Osteoblast (primary cell): Measurements from ENCODE around the gene NBL1.

GRCh38 chr1:19385643-19386398 lies 73.7 kb downstream of the SLC66A1 start:
- CAGE, long polyA plus RNA: no peak
- RRBS: 27% methylated on average over 2 of the region's 14 CpGs

DNA sequence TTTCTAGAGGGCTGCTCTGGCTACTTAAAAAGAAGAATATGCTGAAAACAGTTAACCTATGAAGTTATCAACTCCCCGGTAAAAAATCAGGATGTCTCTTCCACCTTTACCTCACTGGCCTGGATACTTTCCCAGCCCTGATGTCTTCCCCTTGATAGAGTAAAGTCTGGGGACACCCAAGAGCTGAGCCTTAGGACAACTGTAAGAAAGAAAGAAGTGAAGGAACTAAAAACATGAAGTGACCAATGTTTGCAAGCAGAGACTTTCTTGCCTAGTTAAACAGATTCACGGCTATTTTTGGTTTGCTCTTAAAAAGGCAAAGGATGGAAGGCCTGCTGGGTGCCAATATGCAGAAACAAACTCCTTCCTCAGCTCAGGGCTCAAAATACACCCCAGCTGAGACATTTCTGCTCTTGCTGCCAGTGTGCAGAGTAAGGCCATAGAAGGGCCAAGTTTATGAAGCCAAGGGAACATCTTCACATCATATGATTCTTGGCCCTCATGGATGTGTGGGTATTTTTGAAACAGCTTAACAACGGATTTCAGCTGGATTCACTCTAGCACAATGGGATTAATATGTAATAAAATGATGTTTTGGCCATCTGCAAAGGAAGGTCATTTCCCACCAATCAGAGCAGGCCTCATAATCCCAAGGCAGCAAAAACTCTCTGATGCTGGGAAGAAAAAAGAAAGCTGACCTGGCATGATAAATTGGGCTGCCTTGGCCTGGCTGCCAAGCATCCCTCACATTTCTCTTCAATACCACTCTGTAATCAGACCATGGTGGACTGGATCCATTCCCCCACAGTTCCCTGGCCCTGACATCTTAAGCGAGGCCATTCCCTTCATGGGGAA lies 70.8 kb downstream of the CAPZB start:
- CAGE, long polyA plus RNA: no peak
- RRBS: no CpG with 5 or more reads among the region's 4 CpGs

GRCh38 chr1:19439384-19440073 lies 45.8 kb downstream of the CAPZB start:
- CAGE, long polyA plus RNA: no peak
- RRBS: no CpG with 5 or more reads among the region's 15 CpGs

GRCh38 chr1:19454288-19455200 lies 30.8 kb downstream of the CAPZB start:
- CAGE, long polyA plus RNA: no peak
- RRBS: 33% methylated on average over 6 of the region's 13 CpGs

- CAGE, long polyA plus RNA: no peak
- RRBS: 96% methylated on average over 2 of the region's 12 CpGs
These were observed 8.7 kb downstream of the CAPZB start for GRCh38 chr1:19476399-19477226.

GRCh38 chr1:19494823-19495656 lies 9.7 kb upstream of the CAPZB start:
- CAGE, long polyA plus RNA: no peak
- RRBS: 94% methylated on average over 2 of the region's 13 CpGs

- CAGE, long polyA plus RNA: no peak
- RRBS: no CpG with 5 or more reads among the region's 10 CpGs
These were observed 16.3 kb downstream of the MICOS10 start for GRCh38 chr1:19612857-19613667.

DNA sequence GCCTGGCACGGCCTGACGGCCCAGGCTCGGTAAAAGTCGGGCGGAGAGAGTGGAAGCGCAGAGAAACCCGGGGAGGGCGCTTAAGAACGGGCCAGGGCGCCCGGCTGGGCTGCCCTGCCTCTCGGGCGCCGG lies 319 bp upstream of the NBL1 start:
- CAGE, long polyA plus RNA: no peak
- RRBS: 17% methylated on average over 4 of the region's 14 CpGs

DNA sequence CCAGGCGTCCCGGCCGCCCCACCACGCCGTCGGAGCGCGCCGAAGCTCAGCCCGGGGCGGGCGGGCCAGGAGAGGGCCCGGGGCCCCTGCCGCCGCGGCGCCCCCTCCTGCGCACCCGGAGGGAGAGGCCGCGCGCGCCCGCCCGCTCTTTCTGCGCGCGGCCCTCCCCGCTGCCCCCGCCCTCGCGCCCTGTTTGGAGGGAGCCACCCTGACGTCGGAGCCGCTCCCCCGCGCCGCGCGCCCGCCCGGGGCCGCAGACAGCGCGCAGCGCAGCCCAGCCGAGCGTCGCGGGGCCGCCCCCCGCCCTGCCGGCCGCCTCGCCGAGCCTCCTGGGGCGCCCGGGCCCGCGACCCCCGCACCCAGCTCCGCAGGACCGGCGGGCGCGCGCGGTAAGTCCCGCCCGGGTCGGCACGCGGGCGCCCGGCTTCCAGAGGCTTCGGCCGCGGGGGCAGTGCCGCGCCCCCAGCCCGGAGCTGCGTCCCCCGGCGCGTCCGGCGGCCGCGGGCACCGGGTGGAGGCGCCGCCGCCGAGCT lies at the start of gene NBL1:
Gene NBL1 (plus strand): TSS at position 254 of the 533 bp plus-strand sequence.
- CAGE, long polyA plus RNA: no peak
- RRBS: 2% methylated on average over 46 of the region's 94 CpGs

GRCh38 chr1:19726802-19727127 lies 62.1 kb downstream of the HTR6 start:
- CAGE, long polyA plus RNA: no peak
- RRBS: no CpG with 5 or more reads among the region's 7 CpGs

- CAGE, long polyA plus RNA: no peak
- RRBS: 85% methylated on average over 3 of the region's 10 CpGs
These were observed 44.1 kb downstream of the TMCO4 start for GRCh38 chr1:19755595-19756041.

- CAGE, long polyA plus RNA: no peak
- RRBS: no CpG with 5 or more reads among the region's 8 CpGs
These were observed 40.1 kb downstream of the TMCO4 start for GRCh38 chr1:19759368-19760177.

- CAGE, long polyA plus RNA: no peak
- RRBS: no CpG with 5 or more reads among the region's 3 CpGs
These were observed 8.8 kb upstream of the PLA2G2A start for GRCh38 chr1:19988316-19988612.

GRCh38 chr1:20099306-20099519 lies 20.1 kb downstream of the PLA2G2D start:
- CAGE, long polyA plus RNA: no peak
- RRBS: no CpG with 5 or more reads among the region's 6 CpGs

DNA sequence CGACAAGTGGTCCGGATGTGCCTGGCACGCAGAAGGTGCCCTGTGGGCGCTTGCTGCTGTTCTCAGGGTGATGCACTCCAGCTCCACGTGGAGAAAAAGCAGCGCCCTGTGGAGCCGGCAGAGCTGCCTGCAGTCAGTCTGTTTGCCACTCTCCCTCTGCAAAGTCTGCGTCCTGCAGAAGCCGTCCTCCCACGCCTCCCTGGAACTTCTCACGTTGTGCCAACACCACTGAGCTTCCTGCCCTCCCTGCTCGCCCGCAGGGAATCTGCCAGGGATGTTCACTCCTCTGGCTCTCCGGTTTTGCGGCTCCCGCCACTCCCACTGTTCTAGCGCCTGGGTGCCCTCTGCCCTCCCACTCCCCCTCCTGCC lies 19.8 kb upstream of the UBXN10 start:
- CAGE, long polyA plus RNA: no peak
- RRBS: 48% methylated on average over 5 of the region's 17 CpGs

DNA sequence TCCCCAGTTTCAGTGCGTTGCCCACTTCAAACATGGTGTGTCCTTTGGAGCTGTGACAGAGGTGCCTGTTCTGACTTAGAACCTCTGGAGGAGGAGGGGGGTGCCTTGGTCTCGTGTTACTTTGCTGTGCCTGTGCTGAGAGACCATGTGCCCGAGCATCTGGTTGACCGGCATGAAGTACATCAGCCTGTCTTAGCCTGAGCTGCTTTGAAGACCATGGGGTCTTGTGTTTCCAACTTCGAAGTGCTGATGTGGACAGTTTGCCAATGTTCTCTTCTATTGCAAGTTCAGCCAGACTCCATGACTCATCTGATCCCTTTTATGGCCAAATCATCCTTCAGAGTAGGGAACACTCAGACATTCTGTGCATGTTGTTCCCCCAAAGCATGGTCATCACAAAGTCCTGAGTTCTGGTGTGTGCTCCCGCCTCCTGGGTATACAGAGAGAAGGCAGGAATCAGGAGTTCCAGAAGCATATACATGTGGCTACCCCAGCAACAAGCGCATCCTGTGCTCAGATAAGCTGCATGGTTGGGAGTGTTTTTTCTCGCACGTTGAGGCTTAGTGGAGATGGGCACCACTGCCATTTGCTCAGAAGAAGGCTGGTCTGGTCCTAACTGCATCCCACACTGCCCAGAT lies 6.1 kb upstream of the PLA2G2C start:
- CAGE, long polyA plus RNA: no peak
- RRBS: no CpG with 5 or more reads among the region's 9 CpGs

GRCh38 chr1:20660333-20661137 lies 634 bp downstream of the DDOST start:
- CAGE, long polyA plus RNA: no peak
- RRBS: 1% methylated on average over 8 of the region's 22 CpGs

DNA sequence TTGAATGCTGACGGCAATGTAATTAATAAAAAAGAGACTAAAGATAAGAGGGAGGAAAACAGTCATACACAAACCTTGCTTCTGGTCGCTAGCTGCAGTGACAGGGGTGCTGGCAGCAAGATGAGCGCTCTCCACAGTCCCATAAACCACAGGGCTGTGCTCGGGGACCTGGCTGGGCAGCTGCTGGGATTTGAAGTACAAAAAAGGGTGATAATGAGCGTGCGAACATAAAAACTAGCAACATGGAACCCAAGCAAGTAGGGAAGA lies 162.8 kb upstream of the HP1BP3 start:
- CAGE, long polyA plus RNA: no peak
- RRBS: no CpG with 5 or more reads among the region's 6 CpGs

DNA sequence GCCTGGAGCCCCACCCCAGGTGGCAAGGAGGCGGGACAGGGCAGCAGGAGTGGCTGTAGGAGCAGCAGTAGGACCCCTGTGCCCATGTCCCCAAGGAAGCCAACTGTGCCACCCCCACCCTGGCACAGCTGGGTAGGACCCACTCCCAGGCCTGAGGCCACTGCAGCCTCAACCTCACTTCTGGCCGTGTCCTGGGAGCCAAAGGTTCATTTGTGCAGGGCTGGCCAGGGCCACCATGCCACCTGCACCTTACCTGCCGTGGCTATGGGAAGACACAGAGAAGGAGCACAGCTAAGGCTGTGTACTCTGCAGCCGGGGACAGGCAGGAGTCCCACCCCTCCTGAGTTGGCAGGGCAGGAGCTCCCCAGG lies 141.7 kb downstream of the EIF4G3 start:
- CAGE, long polyA plus RNA: no peak
- RRBS: no CpG with 5 or more reads among the region's 4 CpGs

GRCh38 chr1:21167136-21167720 lies 9.5 kb downstream of the EIF4G3 start:
- CAGE, long polyA plus RNA: no peak
- RRBS: no CpG with 5 or more reads among the region's 10 CpGs